Epithelial cell of prostate (primary cell): ENCODE data around the gene GFOD1.

GRCh38 chr6:12291808-12292731, 1.9 kb downstream of the EDN1 start:
- RRBS = no CpG with 5 or more reads among the region's 18 CpGs

DNA sequence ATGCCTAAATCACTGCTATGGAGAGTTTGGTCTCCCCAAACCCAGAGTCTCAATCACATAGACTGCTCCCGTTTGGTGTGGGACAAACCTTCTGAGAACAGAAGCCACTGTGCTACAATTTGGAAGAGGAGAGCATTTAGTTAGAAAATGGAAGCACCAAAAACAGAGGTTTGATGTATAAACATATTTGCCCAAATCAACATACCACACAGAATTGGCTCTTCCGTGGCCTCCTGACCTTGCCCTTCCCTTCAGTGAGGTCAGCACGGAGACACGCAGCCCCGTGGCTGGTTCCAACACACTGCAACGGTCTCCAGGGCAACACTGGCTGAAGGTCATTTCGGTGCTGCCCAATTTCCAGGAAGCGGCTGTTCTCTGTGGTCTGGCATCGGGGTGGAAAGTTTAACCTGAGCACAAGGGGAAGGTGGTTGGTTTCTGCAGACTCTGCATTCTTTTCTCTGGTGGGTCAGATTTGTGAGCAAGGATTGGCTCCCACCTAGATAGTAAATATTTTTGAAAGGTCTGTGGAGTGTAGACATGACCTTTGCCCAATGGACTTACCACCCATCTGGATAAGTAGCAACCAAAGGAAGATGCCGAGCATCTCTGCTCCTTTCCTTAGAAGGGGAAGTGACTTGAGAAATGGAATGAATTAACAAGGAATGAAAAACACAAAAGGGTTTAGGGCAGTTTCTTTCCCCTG, 177.7 kb upstream of the PHACTR1 start:
- RRBS = no CpG with 5 or more reads among the region's 10 CpGs

GRCh38 chr6:12585472-12586175, 130.9 kb upstream of the PHACTR1 start:
- RRBS = no CpG with 5 or more reads among the region's 19 CpGs

GRCh38 chr6:13044279-13044786, 284.0 kb downstream of the TBC1D7 start:
- RRBS = no CpG with 5 or more reads among the region's 7 CpGs

GRCh38 chr6:13304534-13305083, 23.7 kb downstream of the TBC1D7 start:
- RRBS = no CpG with 5 or more reads among the region's 4 CpGs

GRCh38 chr6:13434771-13435231, 52.6 kb downstream of the GFOD1 start:
- RRBS = no CpG with 5 or more reads among the region's 6 CpGs

DNA sequence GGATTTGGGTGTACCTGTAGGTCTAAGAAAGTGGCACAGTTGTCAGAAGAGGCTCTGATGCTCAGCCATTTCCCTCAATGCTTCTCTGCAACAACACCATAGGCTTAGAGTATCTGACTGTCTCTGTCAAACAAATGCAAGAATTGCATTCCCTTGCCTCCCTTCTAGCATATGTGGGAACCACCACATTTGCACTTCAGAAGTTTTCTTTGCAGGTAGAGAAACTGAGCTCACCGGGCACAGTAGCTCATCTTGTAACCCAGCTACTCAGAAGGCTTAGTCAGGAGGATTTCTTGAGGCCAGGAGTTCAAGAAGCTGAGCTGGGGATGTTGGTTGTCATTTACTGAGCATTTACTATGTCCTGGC, 48.1 kb downstream of the GFOD1 start:
- RRBS = no CpG with 5 or more reads among the region's 1 CpG

GRCh38 chr6:13487197-13488109, at the start of gene GFOD1:
GFOD1 (minus strand) TSS chr6:13487600.
- RRBS = under 1% methylated on average over 52 of the region's 106 CpGs

GRCh38 chr6:13526435-13527478, 39.4 kb upstream of the GFOD1 start:
- RRBS = no CpG with 5 or more reads among the region's 14 CpGs

DNA sequence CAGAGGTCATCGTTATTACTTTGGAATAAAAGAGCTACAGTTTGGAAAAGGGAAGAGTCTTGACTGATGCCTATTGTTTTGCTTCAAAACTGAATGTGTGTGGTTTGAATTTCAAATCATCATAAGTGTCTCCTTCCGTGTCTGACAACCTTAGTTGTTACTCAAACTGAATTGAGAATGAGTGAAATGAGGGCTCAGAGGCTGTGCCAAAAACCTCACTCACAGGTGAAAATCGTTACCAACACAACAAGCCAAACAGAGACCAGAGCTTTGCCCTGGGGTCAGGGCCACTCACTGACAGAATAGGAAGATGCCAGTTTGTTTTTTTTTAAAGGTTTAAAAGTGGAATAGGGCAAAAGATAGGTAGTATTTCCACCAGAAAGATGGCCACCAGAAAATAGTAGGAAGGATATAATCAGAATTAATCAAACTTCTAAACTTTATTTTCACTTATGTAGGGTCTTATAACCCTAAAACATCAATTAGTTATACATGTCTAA, 15.1 kb upstream of the SIRT5 start:
- RRBS = no CpG with 5 or more reads among the region's 3 CpGs

- RRBS = no CpG with 5 or more reads among the region's 7 CpGs
These were observed 21.9 kb downstream of the RANBP9 start for GRCh38 chr6:13689516-13690392.

DNA sequence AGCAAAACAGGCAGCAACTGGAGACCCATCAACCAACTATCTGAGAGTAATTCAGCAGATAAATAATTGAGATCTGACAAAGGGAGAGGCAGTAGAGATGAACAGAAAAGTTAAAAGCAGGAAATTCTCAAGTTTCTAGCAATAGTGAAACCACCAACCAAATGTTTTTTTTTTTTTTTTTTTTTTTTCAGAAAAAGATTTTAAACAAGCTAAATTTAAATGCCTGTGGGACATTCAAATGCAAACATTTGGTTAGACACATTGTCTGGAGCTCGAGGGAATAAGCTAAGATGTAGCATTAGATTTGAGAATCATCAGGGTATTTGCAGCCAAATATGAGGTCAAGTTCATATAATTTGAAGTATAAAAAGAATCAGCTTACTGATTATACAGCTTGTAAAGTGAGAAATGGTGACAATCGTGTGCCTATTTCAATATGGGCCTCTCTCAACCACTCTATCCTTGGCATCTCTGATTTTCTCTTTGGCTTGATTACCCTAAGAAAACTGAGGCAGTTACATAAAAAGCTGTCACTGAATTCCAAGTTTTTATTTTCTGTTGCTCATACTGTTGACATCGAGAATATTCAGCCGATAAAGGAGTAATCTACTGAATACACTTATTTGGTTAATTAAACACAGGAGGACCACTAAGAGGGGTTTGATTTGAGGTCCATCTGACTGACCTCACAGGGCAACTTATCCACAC, 16.2 kb downstream of the RANBP9 start:
- RRBS = no CpG with 5 or more reads among the region's 4 CpGs

DNA sequence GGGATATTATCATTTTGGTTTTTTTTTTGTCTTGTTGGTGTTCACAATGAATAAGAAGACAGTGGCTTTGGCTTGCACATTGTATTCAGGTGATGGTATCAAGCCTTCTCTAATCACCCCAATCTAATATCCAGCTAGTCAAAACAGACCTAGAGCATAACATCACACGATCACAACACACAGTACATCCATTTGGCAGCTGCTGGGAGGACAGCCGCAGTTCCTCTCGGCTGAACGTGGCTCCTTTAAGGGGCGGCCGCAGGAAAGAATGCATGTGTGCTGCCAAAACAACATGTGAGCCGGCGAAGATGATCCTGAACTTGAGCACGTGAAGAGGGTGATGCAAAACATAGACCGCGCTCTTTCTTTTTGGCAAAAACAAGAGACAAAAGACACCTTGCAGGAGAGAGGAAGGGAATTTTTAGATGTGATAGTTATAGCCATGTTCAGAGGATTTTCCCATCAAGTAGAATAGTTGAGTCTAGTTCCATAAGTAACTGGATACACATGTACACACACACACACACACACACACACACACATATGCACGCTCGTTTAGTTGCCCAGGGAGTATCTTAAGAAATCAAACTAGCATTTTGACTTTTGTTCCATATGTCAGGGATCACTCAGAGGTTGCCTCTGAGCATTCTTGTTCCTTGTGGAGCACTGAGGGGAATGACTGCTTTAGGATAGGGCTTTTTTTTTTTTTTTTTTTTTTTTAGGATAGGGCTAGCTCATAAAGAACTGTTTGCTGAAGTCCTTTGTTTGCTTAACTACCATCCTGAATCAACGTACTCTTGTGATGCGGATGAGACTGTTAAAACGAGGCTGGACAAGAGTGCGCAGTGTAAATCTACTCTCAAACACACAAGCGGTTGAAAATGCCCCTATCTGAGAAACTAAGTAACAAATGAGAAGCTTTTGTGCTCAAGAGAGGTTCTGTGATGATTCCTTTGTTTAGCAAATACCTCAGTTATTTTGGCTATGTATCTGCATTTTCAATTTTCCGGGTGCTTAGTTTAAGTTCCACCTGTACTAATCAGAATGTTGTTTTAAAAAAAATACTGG, 21.7 kb upstream of the RANBP9 start:
- RRBS = no CpG with 5 or more reads among the region's 19 CpGs

- RRBS = no CpG with 5 or more reads among the region's 9 CpGs
These were observed 20.4 kb downstream of the MCUR1 start for GRCh38 chr6:13793790-13794546.

- RRBS = no CpG with 5 or more reads among the region's 2 CpGs
These were observed 3.3 kb downstream of the MCUR1 start for GRCh38 chr6:13810983-13811437.

DNA sequence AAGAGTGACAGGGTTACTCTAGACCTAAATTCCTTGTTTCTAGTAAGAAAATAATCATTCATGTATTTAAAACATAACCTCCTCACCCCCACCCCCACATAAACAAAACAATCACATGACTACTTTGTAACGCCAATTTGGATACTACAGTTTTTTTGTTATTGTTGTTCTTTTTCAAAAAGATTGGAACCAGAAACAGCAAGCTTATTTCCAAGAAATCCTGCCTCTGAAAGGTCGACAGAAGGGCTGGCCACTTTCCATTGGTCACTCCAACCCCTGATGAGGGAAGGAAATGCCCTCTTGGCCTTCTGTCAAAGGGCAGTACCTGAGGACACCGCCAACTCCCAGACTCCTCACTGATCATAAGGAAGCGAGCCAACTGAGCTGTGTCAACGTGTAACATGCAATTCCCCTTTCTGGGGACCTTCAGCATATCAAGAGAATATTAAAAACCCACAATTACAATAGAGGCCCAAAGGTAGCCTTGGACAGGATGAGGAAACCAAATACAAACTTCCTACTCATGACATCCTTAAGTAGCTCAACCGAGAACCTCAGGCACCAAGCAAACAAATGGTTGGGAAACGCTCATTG, 2.5 kb downstream of the MCUR1 start:
- RRBS = no CpG with 5 or more reads among the region's 7 CpGs

DNA sequence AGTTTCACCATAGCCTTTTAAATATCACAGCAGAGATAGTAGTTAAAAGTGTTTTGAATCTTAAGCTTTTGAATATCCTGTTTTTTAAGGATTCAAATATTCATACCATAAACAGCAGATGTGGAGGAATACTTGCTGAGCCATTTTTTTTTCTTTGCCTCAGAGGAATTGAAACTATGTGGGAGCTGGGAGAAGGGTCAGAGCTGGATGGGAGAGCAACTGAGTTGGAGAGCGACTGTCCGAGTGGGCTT, 34.1 kb upstream of the MCUR1 start:
- RRBS = no CpG with 5 or more reads among the region's 2 CpGs

DNA sequence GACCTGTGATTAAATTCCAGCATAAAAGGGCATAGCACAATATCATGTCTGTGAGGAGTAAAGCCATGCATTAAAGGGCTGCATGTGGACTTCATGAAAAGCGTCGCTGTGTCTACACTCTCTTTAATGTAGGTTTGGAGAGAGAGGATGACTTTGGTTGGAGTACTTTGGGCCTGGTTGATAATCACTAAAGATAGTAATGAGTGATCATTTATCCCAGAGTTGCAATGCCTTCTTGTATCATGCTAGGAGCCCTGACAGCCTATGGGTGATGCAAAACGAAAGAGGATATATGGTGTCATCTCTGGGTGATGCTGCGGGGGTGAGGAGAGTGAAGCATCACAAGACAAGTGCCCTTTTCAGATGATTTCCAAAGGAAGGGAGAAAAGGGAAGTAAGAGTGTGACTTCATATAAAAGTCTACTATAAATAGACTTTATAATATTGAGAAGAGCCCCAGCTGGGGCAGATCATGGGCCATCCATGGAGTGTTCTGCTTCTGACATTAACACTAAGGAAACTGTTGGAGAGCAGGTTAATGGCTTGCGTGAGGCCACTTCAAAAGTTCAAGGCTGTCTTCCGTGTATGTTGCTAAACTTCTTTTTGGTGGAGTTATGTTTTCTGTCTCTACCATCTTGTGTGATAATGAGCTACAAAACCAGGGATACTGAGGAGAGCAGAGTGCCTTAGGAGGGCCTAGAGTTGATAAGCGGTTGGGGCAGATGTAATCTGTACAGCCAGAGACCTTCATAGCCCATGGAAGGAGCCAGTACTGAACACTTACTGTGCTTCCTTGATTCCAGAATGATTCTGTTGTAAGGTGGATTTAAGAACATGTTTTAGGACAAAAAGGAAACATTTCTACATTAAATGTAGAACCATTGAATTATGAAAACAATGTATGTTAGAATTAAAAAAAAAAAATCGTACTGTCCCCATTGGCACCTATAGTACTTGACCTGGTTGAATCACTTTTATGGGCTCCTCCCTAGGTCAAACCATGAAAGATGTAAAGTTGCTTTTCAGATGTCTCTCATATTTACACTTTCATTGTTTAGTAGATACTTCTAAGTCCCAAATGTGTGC, 4.5 kb downstream of the CD83 start:
- RRBS = no CpG with 5 or more reads among the region's 8 CpGs

GRCh38 chr6:14132267-14132702, 14.7 kb downstream of the CD83 start:
- RRBS = no CpG with 5 or more reads among the region's 6 CpGs

- RRBS = no CpG with 5 or more reads among the region's 7 CpGs
These were observed 16.2 kb downstream of the CD83 start for GRCh38 chr6:14133703-14134223.